PC-3 (cell line): ENCODE results near the gene SNX32.

DNA sequence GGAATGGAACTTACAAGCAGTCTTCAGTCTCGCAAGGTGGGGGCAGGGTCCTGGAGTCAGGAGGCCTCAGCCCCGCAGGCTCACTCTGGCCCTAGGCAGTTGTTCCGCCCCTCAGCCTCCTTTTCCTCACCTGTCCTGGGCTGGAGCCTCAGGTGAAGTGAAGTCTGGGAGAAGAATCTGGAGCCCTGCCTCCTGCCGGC lies 7.9 kb downstream of the FRMD8 start:
- RAMPAGE, long total RNA: no peak

GRCh38 chr11:65420786-65420932 lies 34.2 kb downstream of the FRMD8 start:
- RAMPAGE, long total RNA: no peak

- RAMPAGE, long total RNA: no peak
These were observed 37.7 kb downstream of the FRMD8 start for GRCh38 chr11:65423903-65424819.

DNA sequence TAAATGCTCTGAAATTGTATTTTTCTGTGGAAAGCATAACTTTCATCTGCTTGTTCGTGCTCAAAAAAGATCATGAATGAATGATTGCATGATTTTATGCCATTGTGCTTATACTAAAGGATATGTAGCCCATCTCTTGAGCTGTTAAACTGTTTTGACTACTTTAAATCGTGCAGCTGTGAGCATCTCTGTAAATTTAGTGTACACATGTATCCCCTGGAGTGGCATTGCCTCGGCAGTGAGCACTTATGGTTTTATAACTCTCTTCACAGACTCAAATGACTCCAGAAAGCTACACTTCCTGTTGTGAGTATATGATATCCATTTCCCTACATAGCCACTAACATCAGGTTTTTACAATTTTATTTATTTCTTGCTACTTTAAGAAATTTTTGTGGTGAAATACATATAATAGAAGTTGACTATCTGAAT lies 44.1 kb downstream of the FRMD8 start:
- RAMPAGE, long total RNA: no peak

DNA sequence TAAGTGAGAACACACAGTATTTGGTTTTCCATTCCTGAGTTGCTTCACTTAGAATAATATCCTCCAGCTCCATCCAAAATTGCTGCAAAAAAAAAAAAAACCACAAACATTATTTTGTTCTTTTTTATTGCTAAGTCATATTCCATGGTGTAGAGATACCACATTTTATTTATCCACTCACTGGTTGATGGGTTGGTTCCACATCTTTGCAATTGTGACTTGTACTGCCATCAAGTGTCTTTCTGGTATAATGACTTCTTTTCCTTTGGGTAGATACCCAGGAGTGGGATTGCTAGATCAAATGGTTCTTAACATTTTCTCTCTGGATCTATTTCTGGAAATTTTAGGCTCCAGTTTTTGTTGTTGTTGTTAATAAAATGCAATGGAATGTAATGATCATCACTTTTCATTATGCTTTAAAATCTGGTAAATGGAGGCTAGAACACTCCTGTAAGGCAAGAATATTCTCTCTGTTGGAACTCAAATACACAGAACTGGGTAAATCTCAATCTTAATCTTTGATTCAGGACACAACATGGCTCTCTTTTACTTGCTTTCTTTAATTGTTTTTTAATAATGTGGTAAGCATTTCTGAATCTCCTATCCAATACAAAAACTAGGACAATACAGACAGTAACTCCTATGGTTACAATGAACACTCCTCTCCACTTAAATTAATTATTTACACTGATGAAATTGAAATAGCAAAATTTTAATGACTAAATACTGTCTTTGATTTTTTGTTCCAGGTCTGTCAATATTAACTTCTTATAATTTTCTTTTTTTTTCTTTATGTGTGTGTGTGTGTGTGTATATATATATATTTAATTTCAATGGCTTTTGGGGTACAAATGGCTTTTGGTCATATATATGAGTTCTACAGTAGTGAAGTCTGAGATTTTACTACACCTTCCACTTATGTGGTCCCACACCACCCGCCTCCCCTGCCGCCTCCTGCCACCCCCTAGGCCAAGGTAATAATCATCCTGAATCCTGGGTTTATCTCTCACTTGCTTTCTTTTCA lies 46.8 kb downstream of the FRMD8 start:
- RAMPAGE, long total RNA: no peak

- RAMPAGE, long total RNA: no peak
These were observed 49.9 kb downstream of the FRMD8 start for GRCh38 chr11:65436405-65436650.

GRCh38 chr11:65447899-65448861 lies 61.7 kb downstream of the FRMD8 start:
- RAMPAGE, long total RNA: no peak

DNA sequence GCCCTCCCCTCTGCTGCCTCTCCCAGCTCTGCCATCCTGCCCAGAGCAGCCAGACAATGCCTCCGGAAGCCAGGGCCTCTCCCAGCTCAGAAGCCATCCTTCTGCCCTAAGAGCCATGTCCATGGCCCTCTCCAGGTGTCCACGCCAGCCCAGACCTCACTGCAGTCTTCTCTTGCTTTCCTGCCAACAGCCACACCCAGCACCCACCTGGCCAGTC lies 34.5 kb upstream of the SCYL1 start:
- RAMPAGE, long total RNA: no peak

DNA sequence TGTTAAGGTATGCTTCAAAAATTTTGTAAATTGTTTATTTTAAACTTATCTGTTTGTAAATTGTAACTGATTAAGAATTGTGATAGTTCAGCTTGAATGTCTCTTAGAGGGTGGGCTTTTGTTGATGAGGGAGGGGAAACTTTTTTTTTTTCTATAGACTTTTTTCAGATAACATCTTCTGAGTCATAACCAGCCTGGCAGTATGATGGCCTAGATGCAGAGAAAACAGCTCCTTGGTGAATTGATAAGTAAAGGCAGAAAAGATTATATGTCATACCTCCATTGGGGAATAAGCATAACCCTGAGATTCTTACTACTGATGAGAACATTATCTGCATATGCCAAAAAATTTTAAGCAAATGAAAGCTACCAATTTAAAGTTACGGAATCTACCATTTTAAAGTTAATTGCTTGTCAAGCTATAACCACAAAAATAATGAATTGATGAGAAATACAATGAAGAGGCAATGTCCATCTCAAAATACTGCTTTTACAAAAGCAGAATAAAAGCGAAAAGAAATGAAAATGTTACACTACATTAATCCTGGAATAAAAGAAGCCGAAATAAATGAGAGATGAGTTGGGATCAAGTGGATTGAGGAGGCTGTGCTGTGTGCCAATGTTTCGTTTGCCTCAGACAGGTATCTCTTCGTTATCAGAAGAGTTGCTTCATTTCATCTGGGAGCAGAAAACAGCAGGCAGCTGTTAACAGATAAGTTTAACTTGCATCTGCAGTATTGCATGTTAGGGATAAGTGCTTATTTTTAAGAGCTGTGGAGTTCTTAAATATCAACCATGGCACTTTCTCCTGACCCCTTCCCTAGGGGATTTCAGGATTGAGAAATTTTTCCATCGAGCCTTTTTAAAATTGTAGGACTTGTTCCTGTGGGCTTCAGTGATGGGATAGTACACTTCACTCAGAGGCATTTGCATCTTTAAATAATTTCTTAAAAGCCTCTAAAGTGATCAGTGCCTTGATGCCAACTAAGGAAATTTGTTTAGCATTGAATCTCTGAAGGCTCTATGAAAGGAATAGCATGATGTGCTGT lies 22.1 kb upstream of the SCYL1 start:
- RAMPAGE, long total RNA: no peak

DNA sequence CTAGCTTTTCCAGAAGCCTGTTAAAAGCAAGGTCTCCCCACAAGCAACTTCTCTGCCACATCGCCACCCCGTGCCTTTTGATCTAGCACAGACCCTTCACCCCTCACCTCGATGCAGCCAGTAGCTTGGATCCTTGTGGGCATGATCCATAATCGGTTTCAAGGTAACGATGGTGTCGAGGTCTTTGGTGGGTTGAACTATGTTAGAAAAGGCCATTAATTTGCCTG lies 19.5 kb upstream of the SCYL1 start:
- RAMPAGE, long total RNA: no peak

GRCh38 chr11:65506981-65507513 lies 17.8 kb upstream of the SCYL1 start:
- RAMPAGE, long total RNA: no peak

- RAMPAGE, long total RNA: no peak
These were observed 5.7 kb downstream of the EHBP1L1 start for GRCh38 chr11:65581193-65582240.

DNA sequence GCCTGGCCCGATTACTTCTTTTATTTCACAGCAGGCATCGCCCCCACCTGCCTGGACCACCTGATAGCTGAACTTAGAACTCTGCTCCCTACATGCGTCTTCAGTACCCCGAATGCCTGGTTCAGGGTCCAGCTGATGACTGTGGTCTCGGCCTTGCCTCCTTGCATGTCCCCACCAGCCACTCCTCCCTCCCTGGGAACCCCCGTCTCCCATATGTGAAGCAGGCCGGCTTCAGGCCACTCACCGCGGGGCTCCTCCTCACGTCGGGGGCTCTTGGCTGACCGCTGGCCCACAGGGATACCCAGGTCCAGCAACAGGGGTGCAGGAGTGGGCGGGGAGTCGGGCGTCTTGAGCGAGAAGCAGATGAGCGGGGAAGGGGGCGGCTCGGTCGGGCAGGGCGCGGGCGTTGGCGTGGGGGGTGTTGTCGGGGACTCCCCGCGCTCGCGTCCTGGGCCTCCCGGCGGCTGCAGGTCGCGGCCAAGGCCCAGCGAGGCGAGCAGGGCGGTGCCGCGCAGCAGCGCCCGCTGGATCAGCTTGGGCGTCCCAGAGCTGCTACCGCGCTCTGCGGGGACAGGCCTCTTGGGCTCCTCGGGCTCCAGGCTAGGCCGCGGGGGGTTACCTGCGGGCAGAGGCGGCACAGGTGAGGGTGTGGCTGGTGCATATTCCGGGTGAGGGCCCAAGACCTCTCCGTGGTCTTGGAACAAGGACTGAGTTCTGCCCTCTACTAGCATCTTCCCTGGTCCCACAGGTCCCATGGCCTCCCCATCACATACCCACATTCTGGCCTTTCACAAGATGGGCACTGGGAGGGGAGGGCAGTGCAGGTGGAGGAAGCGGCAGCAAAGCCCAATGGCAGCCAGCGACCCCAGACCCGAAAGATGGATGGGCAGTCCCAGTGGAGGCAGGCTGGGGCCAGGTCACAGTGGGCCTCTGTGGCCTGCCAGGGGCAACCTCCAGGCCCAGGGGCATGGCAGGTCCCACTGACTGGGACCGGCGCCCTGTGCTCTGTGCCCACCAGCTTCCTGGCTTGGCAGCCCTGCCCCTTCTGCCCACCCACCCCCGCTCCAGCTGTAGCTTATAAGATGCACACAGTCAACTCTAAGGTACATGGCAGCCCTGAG lies 3.9 kb upstream of the KCNK7 start:
- RAMPAGE, long total RNA: no peak

GRCh38 chr11:65606455-65607645 lies 7.2 kb downstream of the MAP3K11 start:
- RAMPAGE, long total RNA: no peak

- RAMPAGE, long total RNA: no peak
These were observed 4.1 kb downstream of the SIPA1 start for GRCh38 chr11:65641672-65642757.

DNA sequence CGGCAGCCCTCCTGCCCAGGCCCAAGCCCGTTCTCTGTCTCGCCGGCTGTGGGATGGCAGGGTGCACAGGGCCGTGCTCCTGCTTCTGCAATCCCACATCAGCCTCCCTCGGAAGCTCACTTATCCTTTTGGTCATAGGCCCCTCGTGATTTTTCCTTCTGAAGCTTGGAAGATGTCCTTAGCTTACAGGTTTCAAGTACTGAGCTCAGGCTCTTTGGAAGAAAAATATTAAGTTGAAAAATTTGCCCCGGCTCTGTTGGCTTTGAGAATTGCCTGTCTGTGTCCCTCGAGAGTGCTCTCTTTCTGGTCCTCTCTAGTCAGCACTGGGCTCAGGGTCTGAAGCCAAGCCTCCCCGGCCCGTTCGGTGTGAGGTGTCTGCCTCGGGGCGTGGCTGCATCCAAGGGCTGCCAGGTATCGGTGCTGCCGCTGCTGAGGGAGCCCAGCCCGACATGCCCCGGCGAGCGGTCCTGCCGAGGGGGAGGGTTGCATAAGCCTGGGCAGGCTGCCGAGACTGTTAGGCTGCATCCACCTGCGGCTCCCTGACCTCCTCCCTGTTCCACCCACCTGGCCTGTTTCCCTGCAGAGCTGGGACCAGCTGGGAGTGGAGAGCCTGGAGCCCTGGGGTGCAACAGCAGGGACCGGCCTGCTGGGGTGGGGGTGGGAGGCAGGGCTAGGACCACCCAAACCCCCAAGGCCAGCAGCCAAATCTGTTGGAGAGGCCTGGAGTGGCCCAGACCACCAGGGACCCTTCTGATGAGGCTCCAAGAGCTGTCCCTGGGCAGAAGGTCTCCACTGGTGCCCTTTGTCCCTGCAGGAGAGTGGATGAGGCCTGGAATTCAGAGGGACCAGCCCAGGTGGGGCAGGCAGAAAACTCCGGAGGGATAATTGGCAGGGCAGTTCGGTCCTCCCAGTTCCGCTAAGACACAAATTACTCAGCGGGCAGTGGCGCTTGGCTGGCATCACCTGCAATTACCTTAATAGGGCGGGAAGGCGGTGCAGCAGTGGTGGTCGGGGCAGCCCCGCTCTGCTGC lies 6.3 kb downstream of the OVOL1 start:
- RAMPAGE, long total RNA: no peak

DNA sequence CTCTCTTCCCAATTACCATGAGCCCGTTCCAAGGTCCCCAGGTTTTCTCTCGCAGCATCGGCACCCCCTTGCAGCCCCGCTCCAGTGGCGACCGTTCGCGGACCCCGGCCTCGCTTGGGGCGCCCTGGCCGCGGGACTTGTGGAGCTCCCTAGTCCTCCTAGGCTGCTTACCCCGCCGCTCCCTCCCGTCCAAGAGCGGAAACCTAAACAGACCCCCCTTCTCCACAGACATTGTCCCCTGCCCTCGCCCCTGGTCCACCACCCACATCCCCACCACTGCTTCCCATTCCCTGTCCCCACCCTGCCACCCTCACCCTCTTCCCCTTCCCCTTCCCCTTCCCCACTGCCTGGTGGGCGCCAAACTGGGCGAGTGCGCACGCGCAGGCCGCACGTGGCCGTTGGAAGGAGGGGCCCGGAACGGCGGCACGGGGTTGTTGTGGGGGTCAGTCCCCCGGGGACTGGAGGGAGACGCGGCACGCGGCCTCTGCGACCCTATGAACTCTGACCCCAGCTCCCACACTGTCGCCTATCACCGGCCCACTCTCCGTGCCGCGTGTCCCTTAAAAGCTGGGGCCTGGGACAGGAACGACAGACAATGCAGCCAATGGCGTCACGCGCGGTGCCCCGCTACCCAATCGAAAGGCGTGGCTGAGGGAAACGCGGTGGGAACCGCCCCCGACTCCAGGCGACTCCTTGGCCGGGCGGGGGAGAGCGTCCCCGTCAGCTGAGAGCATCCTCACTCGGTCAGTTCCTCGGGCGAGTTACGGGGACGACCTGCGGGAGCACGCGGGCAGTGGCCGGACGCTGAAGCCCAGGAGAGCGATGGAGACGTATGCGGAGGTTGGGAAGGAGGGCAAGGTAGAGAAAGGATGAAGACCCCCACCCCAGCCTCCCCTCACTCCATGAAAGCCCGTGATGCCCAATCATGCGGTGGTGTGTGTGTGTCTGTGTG lies at the start of gene SNX32:
Gene SNX32 (plus strand): TSS at position 720 of the 952 bp plus-strand sequence.
- RAMPAGE, long total RNA: no peak

DNA sequence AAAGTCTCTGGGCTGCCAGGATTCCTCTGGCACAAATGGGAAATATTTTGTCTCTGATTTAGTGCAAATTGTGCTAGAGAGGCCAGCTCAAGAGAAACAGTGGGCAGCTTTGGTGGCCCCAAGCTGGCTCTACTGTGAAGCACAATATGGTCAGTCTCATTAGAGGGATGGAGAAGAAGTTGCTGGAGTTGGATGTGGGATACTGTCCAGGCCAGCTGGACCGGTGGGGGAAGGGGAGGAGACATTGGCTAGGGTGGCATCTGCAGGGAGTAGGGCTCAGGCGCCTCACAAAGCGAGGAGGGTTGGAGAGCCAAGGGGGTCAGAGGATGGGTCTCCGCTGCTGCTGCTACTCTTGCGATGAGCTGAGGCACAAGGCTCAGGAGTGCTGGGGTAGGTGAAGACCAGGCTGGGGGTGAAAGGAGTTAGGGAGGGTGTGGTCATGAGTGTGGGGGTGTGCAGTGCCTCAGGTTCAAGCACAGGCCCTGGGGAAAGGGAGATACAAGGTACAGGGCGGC lies 2.2 kb downstream of the CCDC85B start:
- RAMPAGE, long total RNA: no peak

GRCh38 chr11:65898606-65899041 lies 1.6 kb downstream of the FOSL1 start:
- RAMPAGE, long total RNA: no peak

- RAMPAGE, long total RNA: no peak
These were observed 3.3 kb downstream of the SART1 start for GRCh38 chr11:65964797-65965290.